Kidney (tissue), 2 donors: ENCODE results near the gene MKRN2.

DNA sequence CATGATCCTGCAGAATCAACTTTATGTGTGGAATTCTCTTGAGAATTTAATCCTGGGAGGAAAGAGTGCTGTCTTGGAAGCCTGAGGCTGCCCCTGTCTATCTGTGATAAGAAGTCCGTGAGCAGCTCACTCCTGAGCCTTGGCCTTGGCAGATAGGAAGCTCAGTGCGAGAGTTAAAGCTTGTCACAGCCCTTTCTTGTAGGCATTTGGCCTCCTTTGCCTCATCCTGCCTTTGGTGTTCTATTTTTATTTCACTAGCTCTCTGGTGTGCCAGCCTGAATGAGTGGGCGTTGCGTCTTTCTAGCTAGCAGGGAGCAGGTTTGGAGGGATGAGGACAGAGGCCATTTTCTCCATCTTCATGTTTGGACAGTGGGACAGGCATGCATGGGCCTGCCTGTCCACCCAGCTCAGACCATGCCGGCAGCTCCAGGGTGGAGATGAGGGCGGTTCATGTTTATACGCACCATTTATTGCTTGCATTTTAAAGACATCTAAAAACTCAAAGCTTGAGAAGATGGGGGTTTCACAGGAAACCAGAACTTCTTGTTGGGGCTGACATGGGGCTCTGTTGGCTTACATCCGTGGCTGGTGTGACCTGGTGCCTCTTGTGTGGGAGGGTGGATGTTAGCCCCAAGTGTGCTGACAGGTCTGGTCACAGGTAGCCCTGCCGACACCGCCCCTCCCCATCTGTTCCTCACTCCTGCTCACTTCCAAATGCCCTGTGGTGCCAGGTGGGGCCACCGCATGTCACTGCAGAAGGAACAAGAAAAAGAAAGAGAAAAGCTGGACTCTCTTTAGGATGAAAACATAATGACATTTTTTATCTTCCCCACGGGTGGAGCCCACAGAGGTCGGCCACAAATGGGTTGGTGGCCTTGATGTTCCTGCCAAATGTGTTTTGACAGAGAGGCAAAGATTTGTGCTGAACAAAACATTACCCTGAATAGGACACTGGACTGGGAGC lies 29.9 kb downstream of the IRAK2 start:
- PRO-cap: no peak
- RRBS: no CpG with 5 or more reads among the region's 13 CpGs

DNA sequence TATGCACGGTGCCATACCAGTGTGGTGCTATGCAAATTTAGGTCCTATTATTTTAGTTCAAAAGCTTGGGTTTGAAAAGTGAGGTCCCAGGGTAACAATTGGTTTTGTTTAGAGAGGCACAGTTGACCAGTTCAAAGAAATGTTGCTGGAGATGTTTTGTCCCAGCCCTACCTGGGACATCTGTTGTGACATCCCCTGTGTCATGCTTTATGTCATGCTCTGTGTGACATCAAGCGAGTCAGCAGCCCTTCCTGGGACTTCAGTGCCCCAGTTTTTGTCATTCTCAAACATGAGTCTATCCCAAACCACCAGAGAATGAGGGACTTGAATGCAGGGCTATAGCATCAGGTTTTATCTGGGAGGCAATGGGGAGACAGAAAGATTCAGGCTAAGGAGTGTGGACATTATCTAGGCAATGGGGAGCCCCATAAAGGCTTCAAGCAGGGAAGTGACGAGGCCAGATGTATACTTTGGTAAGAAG lies 33.9 kb downstream of the IRAK2 start:
- PRO-cap: no peak
- RRBS: no CpG with 5 or more reads among the region's 3 CpGs

DNA sequence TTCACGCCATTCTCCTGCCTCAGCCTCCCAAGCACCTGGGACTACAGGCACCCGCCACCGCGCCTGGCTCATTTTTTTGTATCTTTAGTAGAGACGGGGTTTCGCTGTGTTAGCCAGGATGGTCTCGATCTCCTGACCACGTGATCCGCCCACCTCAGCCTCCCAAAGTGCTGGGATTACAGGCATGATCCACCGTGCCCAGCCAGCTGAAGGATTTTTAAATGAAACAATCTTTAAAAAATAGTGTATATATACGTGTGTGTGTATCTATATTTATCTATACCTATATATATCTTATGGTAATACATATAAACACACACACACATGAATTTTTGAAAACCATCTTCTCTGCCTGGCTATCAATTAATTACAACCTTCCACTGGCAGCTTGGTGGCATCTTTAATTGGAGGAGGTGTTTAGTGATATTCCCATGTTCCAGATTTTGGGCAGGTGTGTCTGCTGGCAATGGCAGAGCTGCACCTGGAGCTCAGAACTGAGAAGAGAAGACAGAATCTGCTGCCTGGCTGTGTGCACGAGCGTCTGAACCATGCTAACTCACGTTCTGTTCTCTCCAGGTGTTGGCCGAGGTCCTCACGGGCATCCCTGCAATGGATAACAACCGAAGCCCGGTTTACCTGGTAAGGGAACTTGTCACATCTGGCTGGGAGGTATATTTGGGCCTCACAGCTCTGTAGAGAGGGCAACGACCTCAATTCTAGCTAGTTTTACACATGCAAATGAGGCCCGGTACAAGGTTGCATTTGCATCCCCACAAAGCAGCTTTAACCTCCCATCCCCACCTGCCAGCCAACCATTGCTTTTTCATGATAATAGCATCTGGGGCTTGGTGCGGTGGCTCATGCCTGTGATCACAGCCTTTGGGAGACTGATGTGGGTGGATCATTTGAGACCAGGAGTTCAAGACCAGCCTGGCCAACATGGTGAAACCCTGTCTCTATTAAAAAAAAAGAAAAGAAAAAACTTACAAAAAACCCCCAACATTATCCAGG lies 22.2 kb upstream of the TATDN2 start:
- PRO-cap: no peak
- RRBS: 72% methylated on average over 2 of the region's 21 CpGs

DNA sequence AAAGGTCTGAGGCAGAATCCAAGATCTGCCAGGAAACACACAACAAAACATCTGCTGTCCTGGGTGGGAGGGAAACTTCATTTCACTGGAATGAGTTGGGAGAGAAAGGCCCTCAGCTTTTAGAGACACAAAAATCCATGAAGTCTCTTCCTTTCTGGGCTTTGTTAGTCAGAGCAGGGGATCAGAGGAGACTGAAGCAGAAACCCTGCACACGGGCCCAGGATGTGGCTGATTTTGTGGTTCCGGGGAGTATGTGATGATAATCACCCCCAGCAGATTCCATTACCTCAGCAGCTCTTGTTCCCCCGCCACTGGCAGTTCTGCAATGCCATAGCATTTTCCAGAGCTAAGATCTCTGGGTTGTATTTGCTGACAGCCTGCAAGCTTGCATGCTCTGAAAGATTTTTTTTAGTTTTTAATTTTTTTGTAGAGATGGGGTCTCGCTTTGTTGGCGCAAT lies 5.9 kb upstream of the TATDN2 start:
- PRO-cap: no peak
- RRBS: no CpG with 5 or more reads among the region's 5 CpGs

GRCh38 chr3:10707654-10707866 lies 108.5 kb upstream of the SLC6A11 start:
- PRO-cap: no peak
- RRBS: 2% methylated on average over 20 of the region's 28 CpGs

DNA sequence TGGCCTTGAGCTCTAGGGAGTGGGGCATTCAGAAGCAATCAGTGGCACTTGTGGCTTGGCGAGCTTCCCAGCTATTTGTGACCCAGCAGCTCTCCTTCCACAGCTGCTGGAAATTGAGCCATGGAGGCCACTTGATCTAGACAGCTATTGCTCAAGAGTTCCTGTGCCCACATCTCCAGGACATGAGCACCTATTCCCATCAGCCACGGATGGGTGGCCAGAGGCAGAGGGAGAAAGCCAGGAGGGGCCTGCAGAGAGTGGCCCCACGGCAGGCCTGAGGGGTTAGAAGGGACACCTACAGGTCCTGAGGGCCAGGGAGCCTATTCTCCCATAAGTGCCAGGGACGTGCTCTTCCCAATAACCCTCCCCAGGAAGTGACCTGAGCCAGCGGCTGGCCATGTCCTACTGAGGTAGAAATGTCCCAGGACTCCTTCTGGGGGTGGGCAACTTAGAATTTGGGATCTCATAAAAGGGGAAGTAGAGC lies 34.0 kb upstream of the SLC6A1 start:
- PRO-cap: no peak
- RRBS: no CpG with 5 or more reads among the region's 5 CpGs

DNA sequence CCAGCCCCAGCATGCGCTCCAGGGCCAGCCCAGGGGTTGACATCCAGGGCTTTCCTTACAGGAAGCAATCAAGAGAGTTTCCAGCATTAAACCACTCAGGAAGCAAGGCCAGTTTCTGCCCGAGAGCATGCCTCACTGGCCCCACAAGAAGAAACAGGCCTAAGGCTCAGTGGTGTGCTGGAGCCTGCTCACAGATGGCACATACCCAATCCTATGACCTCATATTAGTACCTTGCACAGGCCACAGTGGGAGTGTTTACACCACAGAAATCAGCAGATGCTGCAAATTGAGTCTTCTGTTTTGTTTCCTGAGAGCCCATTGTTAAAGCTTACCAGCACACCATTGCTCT lies 13.3 kb downstream of the SLC6A1 start:
- PRO-cap: no peak
- RRBS: no CpG with 5 or more reads among the region's 2 CpGs

GRCh38 chr3:11430233-11430778 lies 158.1 kb downstream of the ATG7 start:
- PRO-cap: no peak
- RRBS: no CpG with 5 or more reads among the region's 6 CpGs

- PRO-cap: no peak
- RRBS: no CpG with 5 or more reads among the region's 7 CpGs
These were observed 177.5 kb downstream of the VGLL4 start for GRCh38 chr3:11466108-11466713.

DNA sequence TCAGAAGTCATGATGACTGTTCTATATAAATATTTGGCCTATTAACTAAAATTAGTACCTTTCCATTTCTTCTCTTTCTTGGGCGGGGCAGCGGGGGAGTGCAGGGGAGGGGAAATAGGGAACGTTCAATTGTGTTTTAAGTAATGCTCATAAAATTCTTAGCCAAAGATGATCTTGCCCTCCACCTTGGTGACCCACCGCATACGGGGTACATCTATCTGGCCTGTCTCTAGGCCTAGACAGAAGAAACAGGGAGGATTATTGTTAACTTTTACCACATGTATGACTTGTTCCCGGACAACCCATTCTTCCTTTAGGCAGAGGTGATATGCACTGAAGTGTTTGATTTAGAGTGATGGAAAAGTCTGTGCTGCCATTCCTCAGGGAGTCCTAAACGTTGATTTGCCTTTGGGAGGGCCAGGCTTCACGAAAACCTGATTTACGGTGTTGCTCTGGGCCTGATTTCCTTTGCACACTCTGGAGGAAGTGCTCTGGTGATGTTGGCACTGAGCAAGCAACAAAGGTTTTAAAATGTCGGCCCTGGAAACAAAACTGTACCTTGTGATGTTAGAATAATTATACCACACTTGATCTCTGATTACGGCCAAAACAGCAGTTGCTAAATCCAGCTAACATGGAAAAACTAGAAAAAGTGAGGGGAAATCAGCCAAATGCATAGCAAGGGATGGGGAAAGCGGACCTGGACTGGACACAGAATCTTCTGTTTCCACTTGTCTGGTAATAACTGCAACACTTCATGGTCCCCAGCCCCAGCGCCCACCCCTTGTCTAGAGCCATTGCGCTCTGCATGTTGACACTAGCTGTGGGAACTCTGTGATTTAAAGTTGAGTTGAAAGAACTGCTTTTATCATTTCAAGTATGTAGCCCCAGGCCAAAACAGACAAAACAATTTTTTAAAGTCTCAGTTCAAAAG lies 120.3 kb downstream of the VGLL4 start:
- PRO-cap: no peak
- RRBS: no CpG with 5 or more reads among the region's 14 CpGs

GRCh38 chr3:11559517-11559958 lies 84.2 kb downstream of the VGLL4 start:
- PRO-cap: no peak
- RRBS: no CpG with 5 or more reads among the region's 11 CpGs

GRCh38 chr3:11624152-11624725 lies 19.5 kb downstream of the VGLL4 start:
- PRO-cap: no peak
- RRBS: no CpG with 5 or more reads among the region's 8 CpGs

- PRO-cap: no peak
- RRBS: 6% methylated on average over 6 of the region's 60 CpGs
These were observed 502 bp downstream of the SYN2 start for GRCh38 chr3:12004694-12005085.

- PRO-cap: no peak
- RRBS: no CpG with 5 or more reads among the region's 3 CpGs
These were observed 15.8 kb downstream of the TIMP4 start for GRCh38 chr3:12142907-12143289.

DNA sequence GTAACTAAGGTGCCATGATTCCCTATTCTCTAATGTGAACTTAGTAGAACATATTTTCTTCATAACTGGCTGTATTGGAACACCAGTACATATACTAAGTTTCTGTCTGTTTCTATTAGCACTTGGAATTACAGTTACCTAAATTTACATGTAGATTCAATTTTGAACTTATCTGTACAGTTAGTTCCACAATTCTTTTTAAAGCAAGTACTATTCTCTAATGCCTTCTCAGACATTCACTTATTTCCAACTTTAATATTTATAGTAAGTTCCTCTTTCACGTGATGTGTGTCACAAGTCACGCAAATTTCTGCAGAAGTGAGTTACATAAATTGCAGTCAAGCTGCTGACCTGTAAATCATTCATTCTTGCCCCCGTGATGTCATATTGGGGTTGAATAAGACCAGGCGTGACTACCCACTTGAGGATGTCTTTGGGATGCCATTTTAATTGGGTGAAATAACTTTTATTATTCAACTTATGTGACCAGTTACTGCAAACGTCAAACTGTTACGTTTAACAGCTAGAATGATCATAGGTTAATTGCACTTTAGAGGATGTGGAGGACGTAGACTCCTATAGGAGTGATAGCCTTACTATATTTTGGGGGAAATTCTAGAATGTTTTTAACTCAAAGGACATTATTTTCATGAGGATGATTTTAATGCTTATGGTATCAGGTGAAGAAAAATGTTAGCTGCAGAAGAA lies 15.1 kb downstream of the PPARG start:
- PRO-cap: no peak
- RRBS: no CpG with 5 or more reads among the region's 7 CpGs

DNA sequence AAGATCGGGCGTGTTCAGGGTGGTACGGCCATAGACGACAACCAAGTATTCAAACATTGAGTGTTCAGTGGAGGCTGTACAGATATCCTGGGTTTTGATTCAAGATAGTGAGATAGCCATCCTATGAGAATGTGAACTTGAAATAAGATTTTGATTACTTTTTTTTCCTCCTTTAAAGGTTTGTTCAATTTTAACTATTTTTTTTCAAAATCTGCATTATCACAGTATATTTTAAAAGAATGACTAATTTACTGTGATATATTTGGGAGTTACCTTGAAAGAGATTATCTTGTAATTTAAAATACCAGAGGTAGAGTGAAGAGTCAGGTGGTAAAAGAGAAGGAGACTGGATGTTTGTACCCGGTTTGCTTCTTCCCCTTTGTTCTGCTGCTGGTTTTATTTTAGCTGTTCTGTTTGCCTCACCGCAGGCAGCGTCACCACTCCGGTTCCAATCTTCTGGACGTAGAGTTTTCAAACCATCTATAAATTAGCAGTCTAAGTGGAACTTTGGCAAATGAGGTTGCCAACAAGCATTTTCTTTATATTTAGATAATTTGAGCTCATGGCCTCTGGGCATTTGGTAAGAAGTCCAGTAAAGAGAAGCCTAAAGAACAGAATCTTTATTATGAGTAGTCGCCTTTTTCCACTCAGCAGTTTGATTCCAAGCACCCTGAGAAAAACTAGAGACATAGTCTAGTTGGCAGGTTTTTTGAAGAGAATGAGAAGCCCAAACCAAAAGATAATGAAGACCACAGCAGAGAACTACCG lies 38.1 kb downstream of the PPARG start:
- PRO-cap: no peak
- RRBS: 88% methylated on average over 4 of the region's 11 CpGs

DNA sequence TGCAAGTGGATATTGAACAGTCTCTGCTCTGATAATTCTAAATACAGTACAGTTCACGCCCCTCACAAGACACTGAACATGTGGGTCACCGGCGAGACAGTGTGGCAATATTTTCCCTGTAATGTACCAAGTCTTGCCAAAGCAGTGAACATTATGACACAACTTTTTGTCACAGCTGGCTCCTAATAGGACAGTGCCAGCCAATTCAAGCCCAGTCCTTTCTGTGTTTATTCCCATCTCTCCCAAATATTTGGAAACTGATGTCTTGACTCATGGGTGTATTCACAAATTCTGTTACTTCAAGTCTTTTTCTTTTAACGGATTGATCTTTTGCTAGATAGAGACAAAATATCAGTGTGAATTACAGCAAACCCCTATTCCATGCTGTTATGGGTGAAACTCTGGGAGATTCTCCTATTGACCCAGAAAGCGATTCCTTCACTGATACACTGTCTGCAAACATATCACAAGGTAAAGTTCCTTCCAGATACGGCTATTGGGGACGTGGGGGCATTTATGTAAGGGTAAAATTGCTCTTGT lies 62.4 kb downstream of the PPARG start:
- PRO-cap: no peak
- RRBS: no CpG with 5 or more reads among the region's 7 CpGs

DNA sequence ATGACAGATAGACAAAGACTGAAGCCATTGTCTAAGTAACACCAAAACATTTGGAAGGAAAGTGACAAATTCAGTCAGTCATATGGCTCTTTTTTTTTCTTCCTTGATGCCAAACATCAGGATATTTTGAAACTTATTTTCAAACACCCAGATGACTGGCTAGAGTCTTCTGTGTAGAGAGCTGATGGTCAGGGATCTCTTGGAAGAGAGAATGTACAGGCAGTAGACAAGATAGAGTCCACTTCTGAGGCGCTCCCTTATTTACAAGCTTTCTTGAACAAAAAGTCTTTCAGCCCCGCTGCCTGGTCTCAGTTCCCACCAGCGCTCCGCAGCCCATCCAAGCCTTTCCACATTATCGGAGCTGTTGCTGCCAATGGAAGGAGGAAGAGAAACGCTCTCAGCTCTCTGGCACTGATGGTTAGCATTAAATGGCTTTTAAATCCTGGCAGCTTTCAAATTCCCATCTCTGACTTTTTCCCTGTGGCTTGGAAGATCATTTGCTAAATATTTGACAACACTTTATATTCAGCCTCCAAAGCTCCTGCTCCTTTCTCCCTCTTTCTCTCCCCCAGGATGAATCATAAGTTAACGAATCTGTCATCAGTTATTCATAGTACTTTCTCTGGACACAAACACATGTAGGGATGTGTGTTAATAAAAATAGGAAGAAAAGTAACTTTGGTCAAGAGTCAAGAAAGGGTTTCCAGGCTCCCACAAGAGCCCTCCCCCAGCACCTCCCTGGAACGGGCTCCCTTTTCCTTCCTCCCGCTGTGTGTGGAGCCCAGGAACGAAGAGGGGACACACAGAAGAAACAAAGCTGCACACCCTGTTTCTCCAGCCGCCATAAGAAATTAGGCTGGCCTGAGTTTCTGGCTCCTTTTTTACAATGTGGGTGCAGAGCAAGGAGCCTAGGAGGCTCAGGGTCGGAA lies 47.8 kb upstream of the TSEN2 start:
- PRO-cap: no peak
- RRBS: no CpG with 5 or more reads among the region's 12 CpGs

DNA sequence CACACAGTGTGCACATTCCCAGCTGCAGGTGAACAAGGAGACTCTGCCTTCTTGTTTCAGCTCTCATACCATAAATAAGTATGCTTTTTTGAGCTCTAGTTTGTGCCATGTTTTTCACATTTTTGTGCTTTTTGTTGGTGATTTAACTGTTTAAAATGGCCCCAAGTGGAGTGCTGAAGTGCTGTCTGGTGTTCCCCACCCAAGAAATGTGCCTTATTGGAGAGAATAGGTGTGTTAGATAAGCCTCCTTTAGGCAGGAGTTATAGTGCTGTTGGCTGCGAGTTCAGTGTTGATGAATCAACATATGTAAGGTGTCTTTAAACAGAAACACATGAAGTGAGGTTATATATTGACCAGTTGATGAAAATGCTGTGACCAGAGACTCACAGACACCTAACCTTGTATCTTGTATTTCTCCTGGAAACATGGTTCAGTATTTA lies 2.9 kb upstream of the TSEN2 start:
- PRO-cap: no peak
- RRBS: no CpG with 5 or more reads among the region's 1 CpG

GRCh38 chr3:12556606-12557813 lies at the start of gene MKRN2:
TSS of gene MKRN2 (plus strand) at chr3:12557087.
- PRO-cap: bidirectional peak, plus-strand start at chr3:12557087, minus-strand start at chr3:12556906; bidirectional peak, plus-strand start at chr3:12557341, minus-strand start at chr3:12557352
- RRBS: 1% methylated on average over 27 of the region's 91 CpGs